Measurements from ENCODE around the gene RBBP8.

DNA sequence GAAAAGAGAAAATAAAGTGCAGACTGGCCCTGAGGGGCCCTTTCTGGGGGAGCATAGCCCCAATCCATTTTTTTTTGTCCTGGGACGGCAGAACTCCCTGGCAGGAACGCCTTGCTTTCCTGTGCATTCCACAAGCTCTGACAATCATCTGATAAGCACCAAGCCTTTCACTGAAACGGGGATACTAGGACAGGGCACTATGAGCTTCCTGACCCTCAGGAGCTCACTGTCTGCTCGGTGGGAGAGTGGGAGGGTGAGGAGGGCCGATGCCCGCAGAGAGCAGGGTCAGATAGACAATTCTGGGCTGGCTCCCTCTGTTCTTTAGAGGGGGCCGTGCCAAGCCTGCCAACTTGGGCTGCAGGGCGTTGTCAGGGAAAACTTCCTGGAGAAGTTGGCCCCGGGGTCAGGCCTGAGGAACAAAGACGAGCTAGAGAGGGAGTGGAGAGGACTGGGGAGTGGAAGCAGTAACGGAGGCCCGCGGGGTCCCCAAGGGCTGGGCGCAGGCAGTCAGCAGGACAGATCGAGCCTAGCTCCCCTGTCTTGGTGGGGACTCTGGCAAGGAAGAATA lies 82.0 kb downstream of the CTAGE1 start:
- RRBS, 2 experiments, result no CpG with 5 or more reads among the region's 15 CpGs

- RRBS, 2 experiments, result 3 to 12% methylated on average over 12 to 14 of the region's 44 CpGs
These were observed 142.2 kb upstream of the CTAGE1 start for GRCh38 chr18:22559779-22560462.

DNA sequence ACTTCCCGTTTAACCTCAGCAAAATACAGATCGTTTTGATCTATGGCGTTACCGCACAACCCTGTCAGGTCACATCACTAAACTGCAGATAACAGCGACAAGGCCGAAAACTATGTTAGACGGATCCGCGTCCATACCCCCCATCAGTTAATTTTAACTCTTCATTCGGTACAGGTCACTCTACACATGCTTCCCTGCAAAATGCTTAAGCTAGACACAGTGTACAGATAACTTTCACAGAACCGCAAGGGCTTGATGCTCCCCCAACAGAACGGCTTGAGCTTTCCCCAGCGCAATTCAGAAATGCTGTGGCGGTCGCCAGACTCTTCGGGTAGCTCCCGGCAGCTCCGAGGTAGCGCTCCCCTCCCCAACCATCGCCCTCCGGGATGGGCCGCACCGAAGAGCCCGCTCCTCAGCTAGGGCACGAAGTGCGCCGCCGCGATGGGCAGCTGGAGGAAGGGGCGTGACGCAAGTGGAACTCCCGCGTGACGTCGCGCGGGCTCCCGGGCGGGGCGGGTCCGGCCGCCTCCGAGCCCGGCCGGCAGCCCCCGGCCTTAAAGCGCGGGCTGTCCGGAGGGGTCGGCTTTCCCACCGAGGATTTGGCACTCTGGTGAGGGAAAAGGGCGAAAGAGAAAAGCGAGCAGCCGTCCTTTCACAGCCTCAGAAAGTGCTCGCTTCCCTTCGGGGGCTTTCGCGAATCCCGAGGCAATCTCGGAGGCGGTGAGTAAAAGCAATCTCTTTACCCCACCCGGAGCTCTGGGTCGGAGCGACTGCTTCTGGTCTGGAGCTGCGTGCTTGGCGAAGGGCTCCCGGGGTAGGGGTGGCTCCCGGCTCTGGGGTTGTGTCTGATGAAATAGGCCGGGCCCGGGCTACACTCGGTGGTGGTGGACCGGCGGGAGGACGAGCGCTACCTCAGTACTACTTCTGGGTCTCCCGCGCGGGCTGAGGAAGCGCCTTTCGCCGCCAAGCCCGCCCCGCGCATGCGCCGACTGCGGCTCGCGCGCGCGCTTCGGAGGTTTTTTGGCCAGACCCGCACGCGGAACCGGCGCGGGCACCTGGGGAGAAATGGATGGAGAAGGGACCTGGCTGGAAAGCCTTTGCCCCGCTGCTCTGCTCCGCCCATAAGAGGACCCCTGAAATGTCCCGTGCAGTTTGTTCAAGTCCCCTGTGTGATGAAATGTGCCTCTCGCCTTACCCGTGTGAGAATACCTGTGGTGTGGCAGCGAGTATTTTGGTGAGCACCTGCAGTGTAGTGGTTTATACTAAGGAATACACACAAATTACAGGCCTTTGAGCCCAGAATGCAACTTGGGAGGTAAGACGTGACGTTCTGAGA lies at the start of gene RBBP8:
Gene RBBP8, plus strand, starts transcription at position 484 of the 1,336 bp plus-strand sequence.
- RRBS, 2 experiments, result 1 to 6% methylated on average over 11 to 21 of the region's 107 CpGs

GRCh38 chr18:23099454-23100060 lies 35.7 kb upstream of the CABLES1 start:
- RRBS, 2 experiments, result no CpG with 5 or more reads among the region's 7 CpGs

GRCh38 chr18:23227265-23227722 lies 92.0 kb downstream of the CABLES1 start:
- RRBS, 2 experiments, result no CpG with 5 or more reads among the region's 7 CpGs

DNA sequence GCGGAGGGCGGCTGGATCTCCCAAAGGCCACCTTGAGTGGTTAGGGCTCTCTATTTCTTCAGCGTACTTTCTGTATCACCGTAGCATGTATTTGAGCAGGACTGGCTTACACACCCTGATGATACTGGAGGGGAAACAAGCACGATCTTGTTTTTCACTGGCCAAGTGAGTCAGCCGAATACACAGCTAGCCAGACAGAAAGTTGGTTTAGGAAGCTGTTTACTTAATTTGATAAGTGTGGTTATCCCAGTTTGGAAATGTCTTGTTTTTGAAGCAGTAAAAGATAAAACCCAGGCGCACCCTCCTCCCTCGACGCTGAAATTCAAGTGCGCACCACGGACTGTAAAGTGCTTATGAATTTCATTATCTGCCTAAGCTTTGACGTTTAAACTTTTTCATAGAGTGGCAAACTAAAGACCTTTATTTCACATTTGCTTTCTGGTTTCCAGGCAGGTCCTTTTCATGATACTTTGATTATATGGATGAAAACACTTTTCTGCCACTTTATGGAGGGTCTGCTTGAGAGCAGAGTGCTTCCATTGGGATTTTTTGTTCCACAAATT lies 678 bp downstream of the RIOK3 start:
- RRBS, 2 experiments, result no CpG with 5 or more reads among the region's 12 CpGs

DNA sequence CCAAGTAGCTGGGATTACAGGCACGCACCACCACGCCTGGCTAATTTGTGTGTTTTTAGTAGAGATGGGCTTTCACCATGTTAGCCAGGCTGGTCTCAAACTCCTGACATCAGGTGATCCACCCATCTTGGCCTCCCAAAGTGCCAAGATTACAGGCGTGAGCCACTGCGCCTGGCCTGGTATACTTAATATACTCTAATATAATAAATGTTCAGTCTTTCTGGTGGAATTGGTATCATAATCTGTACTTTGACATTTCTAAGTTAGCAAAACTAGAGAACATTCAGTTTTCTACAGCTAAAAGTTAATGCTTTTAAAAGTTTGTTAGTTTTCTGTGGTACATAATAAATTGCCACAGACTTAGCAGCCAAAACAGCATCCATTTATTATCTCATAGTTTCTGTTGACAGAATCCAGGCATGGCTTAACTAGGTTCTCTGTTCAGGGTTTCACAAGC lies 15.4 kb downstream of the RIOK3 start:
- RRBS, 2 experiments, result no CpG with 5 or more reads among the region's 4 CpGs

DNA sequence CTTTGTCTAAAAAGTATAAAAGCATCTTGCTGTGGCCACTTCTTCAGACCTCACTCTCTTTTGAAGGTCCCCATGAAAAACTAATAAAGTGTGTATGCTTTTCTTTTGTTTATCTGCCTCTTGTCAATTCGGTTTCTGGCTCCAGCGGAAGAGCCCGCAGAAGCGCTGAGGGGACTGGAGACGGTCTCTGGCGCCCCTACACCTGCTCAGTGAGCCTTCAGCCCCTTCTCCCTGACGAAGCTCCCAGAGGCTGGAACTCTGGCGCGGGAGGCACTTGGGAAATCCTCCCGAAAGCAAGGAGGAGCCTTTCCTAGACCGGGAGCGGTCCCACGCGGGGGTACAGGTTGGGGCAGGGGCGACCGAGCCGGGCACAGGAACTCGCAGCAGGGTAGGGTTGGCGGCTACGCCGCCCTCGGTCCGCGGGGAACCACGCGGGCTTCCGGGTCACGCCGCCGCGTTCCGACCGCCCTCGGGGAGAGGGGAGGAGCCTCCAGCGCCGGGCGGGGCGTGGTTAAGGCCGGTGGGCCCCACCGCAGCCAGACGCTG lies 356 bp upstream of the RMC1 start:
- RRBS, 2 experiments, result under 1 to 5% methylated on average over 25 to 28 of the region's 41 CpGs

GRCh38 chr18:23618702-23619905 lies 32.8 kb upstream of the NPC1 start:
- RRBS, 2 experiments, result 44 to 78% methylated on average over 5 of the region's 63 CpGs

DNA sequence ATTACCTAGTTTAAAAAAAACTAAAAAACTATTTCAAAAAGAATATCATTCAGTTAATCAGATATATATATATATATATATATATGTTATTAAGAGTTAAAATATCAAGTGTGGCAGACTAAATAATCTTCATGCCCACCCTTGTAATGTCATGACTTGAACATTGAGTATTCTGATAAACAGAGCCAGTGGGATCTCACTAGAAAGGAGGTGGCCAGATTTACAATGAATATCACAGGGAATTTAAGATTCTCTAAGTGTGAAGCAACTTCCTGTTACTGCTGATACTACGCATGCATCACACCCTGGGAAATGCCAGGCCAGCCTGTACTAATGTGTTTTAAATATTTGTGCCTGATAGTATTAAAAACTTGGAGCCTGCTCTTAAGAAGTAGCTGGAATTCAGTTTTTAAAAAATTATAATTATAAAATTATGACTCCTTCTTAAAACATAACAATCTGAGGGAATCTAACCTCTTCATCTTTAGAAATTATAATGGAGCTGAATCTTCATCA lies 148.3 kb downstream of the LAMA3 start:
- RRBS, 2 experiments, result no CpG with 5 or more reads among the region's 1 CpG

- RRBS, 2 experiments, result no CpG with 5 or more reads among the region's 10 CpGs
These were observed 157.9 kb downstream of the LAMA3 start for GRCh38 chr18:23847062-23847584.

DNA sequence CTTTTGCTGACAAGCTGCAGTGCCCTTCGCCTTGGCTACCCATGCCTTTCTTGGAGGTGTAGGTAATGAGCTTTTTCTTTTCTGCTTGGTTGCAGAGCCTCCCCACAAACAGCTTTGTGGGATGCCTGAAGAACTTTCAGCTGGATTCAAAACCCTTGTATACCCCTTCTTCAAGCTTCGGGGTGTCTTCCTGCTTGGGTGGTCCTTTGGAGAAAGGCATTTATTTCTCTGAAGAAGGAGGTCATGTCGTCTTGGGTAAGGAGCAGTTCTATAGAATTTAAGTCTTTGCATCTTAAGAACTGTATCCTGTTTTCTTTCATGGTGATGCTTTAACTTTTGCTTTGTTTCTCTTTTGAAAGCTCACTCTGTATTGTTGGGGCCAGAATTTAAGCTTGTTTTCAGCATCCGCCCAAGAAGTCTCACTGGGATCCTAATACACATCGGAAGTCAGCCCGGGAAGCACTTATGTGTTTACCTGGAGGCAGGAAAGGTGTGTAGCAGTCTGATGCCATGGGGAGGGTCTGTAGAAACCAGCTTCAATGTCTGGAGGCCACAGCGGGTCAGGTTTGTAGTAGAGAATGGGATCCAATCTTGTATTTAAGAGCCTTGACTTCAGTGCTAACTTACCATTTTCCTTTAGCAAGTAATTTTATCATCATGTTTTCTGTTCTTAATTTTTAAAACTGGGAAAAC lies 64.7 kb upstream of the TTC39C start:
- RRBS, 2 experiments, result no CpG with 5 or more reads among the region's 7 CpGs

DNA sequence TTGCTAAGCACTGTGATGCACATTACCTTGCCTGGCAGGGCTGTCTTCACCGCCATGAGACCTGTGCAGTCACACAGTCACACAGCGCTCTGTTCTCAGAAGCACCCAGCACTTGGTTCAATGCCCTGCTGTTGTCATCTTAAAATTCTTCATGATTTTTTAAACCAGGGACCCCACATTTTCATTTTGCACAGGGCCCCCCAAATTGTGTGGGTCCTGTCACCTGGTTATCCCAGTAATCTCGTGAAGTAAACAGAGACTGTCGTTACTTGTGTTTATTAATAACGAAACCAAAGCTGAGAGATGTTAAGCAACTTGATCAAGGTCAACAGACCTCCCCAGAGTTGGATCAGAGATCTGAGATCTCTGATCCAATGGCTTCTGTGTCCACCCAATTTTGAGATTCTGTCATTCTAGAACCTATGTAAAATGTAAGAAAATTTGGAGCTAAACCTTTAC lies 13.9 kb upstream of the TTC39C start:
- RRBS, 2 experiments, result no CpG with 5 or more reads among the region's 5 CpGs

- RRBS, 2 experiments, result no CpG with 5 or more reads among the region's 3 CpGs
These were observed 3.3 kb upstream of the TTC39C start for GRCh38 chr18:24011109-24011774.

- RRBS, 2 experiments, result no CpG with 5 or more reads among the region's 5 CpGs
These were observed 5.3 kb downstream of the TTC39C start for GRCh38 chr18:24019688-24020473.

- RRBS, 2 experiments, result no CpG with 5 or more reads among the region's 6 CpGs
These were observed 38.2 kb downstream of the CABYR start for GRCh38 chr18:24177054-24177560.

DNA sequence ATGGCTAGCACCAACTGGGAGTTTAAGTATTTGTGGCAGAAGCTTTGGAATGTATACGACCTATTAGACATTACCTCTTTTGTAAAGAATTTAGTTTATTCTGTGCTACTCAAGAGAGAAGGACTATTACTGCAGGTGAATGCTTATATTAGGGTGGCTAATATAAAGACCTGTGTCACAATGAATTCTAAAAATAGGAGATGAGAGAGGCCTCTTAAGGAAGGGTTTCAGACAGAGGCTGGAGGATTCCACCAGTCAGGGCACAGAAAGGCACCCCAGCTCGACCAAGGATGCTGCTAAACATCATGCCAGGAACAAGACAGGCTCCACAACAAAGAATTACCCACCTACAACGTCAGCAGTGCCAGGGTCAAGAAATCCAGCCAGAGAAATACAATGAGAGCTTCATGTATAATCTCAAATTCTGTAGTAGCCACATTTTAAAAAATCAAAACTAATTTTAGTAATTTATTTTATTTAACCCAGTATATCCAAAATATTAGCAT lies 60.8 kb downstream of the CABYR start:
- RRBS, 2 experiments, result no CpG with 5 or more reads among the region's 3 CpGs

GRCh38 chr18:24805226-24805500 lies 344.7 kb downstream of the HRH4 start:
- RRBS, 2 experiments, result no CpG with 5 or more reads among the region's 3 CpGs

DNA sequence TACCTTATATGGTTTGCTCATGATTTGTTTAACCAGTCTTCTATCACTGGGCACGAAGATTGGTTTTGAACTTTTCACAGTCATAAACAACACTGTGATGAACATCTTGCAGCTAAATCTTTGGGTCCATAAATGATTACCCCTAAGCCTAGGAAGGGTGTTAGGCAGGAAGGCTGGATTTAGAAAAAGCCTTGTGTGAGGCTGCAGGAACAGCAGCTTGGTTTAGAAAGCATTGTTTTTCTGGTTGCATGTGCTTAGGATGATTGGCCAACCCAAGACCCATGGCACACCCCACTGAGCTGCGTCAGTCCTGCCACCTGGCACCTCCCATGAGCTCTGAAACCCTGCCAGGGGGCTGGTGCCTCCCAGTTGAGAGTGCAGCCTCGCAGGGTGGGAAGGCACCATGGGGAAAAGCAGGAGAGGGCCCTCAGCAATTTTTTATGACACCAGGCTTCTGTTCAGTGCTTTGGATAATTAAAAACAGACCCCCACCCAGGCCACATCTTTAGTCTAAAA lies 438.6 kb downstream of the ZNF521 start:
- RRBS, 2 experiments, result no CpG with 5 or more reads among the region's 3 CpGs

- RRBS, 2 experiments, result no CpG with 5 or more reads among the region's 3 CpGs
These were observed 363.9 kb downstream of the ZNF521 start for GRCh38 chr18:24988154-24988410.